ReNcell CX (cell line): ENCODE measurements around a stretch of chr16.

DNA sequence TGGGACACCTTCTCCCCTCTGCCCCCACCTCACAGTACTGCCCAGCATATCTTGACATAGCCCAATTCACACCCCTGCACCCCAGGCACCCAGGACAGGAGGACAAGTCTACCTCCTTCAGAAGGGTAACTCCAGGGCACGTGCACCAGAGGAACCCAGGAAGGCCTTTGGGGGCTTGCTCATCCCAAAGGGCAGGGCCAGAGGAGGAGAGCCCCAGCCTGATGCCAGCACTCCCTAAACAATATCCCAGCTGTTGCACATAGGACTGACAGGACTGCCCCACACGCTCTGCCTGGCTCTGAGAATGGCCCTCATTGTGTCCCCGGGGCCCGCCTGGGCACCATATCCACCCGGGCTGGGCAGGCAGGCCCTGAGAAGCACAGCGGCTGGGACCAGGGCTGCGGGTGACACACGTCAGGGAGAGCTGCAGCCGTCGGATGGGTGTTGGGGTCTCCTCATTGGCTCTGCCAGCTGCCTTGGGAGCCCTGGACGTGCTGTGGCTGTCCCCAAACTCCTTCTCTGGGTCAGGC lies 4.3 kb downstream of the BCAR1 start:
- PRO-cap: no peak

- PRO-cap: no peak
Measured at GRCh38 chr16:75247988-75248563, 3.3 kb downstream of the BCAR1 start.

DNA sequence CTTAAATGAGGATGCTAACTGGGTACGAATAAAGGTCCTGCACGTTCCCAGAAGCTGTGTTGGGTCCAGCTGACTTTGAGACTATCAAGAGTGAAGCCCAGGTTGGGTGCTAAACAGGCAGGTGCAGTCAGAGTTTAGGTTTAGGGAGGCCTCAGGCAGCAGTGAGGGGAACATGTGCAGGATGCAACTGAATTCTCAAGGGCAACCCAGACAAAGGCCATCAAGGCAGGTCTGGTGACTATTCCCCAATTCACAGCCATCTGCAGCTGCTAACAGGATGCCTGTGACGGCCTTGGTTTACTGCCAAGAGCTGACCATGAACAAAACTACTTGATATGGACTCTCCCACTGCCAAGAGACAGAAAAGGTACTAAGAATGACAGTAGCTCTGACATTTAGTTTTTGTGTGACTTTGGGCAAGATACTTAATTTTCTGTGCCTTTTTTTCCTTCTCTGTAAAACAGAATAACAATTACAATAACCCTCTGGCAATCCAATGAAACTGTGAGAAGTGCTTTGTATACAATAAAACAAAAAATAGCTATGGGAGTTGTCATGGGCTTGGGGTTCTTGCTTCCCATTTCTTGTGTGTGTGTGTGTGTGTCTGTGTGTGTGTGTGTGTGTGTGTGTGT lies 45.3 kb upstream of the BCAR1 start:
- PRO-cap: no peak

GRCh38 chr16:75316957-75317488 lies 65.6 kb upstream of the BCAR1 start:
- PRO-cap: no peak

DNA sequence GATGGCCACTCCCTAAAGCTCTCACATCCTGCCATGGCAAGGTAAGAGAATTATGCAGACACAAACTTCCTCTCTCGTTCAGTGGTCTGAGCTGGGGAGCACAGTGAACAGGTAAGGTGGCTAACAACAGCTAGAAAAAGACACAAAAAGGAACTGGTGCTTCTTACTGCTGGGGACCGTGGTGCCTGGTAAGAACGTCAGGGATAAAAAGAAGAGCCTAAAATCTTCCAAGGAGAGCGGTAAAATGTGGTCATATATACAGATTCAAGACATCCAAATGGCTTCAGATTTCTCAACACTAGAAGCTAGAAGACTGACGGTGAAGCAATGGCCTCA lies 75.0 kb upstream of the BCAR1 start:
- PRO-cap: no peak

DNA sequence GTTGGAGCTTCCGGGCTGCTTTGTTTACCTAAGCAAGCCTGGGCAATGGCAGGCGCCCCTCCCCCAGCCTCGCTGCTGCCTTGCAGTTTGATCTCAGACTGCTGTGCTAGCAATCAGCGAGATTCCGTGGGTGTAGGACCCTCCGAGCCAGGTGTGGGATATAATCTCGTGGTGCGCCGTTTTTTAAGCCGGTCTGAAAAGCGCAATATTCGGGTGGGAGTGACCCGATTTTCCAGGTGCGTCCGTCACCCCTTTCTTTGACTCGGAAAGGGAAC lies 101.1 kb upstream of the CPHXL start:
- PRO-cap: no peak

DNA sequence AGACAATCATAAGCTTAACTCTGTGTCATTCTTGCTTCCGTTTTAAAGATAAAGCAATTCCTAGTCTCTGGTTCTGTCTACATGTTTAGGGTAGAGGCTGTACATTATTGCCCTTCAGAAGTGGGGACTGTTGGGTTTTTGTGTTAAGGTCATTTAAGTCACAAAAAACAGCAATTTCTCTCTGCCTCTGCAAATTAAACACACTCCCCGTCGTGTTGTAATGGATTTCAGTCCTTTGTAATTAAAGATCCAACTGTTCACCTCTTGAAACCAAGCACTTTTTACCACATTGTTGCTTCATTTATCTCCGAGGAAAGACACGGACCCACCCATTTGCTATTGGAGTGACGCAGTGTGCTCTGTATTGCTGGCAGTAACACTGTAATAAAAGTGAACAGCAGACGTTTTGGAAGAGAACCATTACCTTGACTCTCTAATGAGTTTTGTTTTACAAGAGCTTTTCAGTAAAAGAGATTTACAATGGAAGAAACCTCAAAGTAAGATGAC lies 83.1 kb upstream of the CNTNAP4 start:
- PRO-cap: no peak

DNA sequence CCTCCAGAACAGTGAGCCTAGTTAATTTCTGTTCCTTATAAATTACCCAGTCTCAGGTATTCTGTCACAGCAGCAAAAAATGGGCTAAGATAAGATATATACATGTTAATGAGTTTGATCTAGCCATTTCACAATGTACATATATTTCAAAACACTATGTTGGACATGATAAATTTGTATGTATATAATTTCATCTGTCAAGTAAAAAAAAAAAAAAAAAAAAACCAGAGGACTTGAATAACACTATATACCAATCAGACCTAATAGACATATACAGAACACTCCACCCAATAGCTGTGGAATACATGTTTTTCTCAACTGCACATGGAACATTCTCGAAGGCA lies 8.6 kb upstream of the CNTNAP4 start:
- PRO-cap: no peak

DNA sequence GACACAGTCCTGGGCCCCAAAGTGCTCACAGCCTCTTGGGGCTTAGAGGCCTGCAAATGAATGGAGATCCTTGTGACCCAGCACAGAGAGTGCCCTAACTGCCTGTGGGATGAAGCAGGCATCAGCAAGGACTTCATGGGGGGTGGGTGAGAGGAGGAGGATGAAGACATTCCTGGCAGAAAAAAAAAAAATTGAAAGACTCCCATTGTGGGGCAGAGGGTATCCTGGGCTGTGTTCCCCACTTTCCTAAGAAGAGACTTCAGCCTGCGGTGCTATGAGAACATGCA lies 116.3 kb downstream of the CNTNAP4 start:
- PRO-cap: no peak

- PRO-cap: no peak
Measured at GRCh38 chr16:77236094-77236521, 36.9 kb downstream of the SYCE1L start.

DNA sequence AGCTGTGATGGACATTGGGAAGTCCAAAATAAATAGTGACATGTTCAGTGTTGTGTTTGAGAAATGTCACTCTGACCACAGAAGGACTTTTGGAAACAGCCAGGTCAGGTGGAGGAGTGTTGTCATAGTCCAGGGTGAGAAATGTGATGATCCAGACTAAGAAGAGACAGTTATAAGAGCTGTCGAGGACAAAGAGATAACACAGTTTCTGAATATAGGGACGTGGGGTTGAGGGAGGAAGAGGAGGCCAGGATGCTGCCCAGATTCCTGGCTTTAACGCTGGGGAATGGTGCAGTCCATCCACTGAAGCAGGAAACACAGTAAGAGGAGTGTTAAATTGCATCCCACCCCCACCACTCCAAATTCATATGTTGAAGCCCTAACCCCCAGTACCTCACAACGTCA lies 71.2 kb downstream of the VAT1L start:
- PRO-cap: no peak

- PRO-cap: no peak
Measured at GRCh38 chr16:78454862-78455615, 355.6 kb downstream of the WWOX start.

GRCh38 chr16:78461110-78461831 lies 361.8 kb downstream of the WWOX start:
- PRO-cap: no peak

- PRO-cap: no peak
Measured at GRCh38 chr16:78592978-78593750, 493.7 kb downstream of the WWOX start.

GRCh38 chr16:78663449-78663865 lies 564.0 kb downstream of the WWOX start:
- PRO-cap: no peak

DNA sequence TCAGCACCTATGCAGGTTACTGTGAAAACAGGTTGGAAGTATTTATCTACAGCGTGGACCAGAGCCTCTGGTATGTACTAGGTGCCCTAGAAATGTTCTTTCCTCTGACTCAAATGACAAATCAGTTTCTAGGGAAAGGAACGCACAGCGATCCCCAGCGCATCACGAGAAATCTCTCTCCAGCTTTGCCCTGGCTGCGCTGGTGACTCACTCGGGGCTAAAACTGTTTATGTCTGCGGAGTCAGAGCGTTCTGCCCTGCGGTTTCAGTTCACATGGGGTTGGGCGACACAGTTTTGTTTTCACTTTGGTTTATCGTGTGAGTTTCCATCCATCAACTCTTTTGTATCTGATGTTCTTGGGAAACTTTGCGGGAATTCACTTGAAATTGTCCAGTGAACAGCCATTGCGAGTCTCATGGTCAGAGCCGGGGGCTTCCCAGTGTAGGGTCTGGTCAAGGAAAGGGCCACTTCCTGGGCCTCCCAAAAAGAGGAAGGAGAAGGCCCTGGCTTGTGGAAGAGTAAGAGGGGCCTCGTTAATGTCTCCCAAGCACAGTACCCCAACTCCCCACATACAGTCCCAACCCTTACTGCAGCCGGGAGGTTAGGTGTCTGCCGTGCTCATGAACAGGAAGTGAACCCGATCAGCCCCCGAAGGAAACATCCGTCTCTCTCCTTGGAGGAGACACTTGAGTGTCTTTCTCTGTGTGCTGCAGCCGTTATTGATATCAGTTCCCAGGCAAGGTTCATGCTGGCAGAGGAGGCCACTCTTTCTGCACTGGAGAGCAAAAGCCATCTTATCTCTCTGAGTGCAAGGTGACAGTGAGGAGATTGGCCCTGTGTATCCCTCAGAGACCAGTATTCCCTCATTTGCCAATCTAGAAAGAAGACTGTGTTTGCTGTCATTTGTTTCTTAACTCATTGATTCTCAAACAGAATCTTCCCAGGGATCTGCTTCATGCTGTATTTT lies 643.3 kb downstream of the WWOX start:
- PRO-cap: no peak

- PRO-cap: no peak
Measured at GRCh38 chr16:78750068-78750467, 650.6 kb downstream of the WWOX start.

DNA sequence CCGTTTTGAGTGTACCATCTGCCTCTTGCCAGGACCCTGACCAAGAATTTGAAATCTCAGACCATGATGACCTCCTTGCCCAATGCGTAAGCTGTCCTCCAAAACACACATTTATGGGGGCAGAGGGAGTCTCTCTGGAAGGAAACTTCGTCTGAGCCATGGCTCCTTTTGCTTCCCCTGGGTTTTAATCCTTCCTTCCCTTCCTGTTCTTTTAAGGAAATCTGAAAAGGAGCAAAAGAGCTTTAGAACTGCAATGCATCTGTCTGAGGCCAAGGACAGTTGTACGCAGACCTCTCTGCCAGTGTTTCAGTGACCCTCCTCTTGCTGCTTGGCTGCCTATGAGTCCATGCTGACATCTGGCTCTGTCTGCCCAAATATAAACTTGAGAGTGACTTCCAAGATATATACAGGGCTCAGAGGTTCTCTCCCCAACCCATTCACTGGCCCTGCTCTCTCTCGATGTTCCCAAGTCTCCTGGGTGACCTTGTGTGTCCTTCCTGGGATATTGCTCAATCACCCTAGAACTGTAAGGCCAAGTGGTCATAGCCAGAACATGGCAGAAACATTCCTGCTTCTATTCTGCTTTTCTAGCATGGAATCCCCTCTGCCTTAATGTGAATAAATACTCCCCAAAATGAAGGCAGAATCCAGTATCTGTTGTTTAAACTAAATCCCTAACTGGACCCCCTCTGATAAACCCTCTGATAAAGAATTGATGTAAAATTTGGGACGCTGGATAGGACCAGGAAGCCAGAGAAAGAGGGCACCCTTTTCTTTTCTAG lies 716.2 kb downstream of the WWOX start:
- PRO-cap: no peak

DNA sequence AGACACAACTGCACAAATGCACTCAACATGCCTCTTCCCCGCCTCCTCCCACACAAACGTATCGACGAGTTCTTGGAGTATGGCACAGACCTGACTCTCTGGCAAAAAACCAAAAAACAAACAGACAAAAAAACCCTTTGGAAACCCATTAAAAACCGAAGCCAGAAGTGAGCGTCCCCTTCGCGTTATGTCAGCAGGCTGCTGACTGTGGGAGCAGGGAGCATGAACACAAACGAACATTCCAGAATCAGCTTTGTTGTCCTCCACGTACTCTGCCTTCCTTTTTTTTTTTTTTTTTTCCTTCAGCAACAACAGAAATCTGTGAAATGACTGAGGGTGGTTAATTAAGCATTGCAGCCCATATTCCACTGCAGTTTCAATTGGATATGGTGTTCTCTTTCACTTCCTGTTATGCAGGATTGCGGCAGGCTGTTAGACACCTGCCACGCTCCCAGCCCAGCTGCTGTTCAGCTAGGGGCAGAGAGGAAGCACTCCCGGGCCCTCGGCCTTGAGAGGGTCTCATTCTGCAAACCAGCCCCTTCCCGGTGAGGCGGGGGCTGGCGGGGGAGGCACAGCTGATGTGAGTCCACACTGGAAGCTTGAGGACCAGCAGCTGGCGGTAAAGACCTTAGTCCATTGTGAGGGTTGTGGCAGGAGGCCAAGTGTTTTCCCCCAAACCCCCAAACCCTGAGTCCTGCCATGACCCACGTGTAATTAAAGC lies 313.5 kb downstream of the MAF start:
- PRO-cap: no peak

GRCh38 chr16:79469908-79470521 lies 130.5 kb downstream of the MAF start:
- PRO-cap: no peak